Bronchus (tissue), 1 donor: ENCODE measurements around a stretch of chr15.

GRCh38 chr15:72513747-72514120 lies 39.6 kb downstream of the ARIH1 start:
- PRO-cap: no peak

DNA sequence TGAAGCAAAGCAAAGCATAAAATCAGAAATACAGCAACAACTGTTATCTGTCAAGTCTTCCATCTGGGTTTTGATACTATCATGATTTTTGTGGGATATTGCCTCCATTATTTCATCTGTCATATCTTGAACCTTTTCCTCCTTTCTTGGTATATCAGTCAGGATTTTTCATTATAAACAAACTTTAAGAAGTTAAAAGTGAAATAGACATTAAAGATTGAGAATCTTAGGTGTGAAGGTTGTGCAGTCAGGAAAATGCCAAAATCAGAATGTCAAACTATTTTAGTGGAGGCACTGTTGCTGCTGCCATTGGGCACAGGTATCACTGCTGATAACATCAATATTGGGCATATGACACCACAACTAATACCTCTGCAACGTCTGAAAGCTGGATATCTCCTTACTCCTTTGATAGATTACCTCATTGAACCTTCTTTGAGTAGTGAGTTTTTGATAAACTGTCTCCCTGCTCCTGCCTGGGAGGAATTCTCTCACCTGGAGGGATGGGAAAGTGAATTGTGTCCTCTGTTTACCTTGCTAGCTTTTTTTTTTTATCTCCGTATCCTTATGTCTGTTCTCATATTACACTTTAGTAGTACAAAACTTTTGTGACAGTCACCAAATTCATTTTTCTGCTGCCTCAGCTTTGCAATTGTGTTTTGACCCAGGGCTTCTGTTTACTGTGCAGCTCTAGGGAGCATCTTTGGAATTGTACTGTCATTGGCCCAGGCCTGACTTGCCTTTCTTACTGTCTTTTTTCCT lies 53.0 kb downstream of the ARIH1 start:
- PRO-cap: no peak

GRCh38 chr15:72529974-72530753 lies 56.0 kb downstream of the ARIH1 start:
- PRO-cap: no peak

GRCh38 chr15:72564566-72564983 lies 89.9 kb upstream of the GOLGA6B start:
- PRO-cap: no peak

GRCh38 chr15:72582648-72583850 lies 71.4 kb upstream of the GOLGA6B start:
- PRO-cap: no peak

DNA sequence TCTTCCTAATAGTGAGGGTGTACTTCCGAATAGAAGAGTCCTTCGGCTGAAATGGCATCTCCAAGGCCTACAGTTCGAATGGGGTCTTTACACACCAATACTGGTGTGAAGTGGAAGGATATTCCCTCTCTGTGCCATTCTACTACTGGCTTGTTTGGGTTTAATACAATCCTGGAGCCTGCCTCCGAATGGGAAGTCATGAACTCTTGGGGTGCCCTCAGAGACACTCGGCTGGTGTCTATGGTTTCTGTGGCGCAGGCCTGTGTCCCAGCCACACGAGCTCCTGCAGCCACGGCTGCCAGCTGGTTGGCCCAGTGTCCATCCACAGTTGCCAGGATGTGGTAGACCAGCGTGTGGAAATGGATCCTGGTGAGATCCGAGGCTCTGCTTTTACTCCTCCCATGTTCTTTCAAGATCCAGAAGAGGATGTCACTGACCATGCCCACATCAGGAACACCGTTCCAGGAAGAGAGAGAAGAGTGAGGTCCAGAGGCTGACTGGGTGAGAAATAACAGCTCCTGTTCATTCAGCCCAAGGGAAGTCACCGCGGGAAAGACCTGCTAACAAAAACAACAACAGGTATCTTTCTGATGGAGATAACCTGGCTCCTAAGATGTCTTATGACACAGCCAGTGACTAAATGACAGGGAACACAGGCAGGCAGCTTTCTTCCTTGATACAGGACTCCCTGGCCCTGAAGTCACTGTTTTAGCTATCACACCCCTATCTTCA lies 31.1 kb downstream of the ADPGK start:
- PRO-cap: no peak

DNA sequence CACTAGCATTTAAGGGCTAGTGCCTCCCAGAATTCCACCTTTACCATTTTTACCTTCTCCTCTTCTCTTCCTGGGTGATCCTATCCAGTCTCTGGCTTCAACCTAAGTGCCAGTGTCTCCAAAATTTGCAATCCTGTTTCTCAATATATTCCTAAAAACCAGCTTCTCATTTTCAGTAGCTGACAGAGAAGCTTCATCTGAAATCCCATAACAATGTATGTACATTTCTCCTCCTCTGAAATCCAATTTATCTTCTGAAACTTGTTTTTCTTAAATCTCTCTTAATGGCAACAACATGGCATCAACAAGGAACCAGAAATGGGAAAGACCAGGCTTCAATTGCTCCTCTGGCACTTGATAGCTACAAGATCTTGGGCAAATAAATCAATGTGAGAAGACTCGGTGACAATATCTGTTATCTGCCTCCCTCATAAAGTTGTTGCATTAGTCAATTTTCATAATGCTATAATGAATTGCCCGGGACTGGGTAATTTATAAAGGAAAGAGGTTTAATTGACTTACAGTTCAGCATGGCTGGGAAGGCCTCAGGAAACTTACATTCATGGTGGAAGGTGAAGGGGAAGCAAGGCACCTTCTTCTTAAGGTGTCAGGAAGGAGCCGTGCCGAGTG lies 3.8 kb downstream of the ADPGK start:
- PRO-cap: no peak

DNA sequence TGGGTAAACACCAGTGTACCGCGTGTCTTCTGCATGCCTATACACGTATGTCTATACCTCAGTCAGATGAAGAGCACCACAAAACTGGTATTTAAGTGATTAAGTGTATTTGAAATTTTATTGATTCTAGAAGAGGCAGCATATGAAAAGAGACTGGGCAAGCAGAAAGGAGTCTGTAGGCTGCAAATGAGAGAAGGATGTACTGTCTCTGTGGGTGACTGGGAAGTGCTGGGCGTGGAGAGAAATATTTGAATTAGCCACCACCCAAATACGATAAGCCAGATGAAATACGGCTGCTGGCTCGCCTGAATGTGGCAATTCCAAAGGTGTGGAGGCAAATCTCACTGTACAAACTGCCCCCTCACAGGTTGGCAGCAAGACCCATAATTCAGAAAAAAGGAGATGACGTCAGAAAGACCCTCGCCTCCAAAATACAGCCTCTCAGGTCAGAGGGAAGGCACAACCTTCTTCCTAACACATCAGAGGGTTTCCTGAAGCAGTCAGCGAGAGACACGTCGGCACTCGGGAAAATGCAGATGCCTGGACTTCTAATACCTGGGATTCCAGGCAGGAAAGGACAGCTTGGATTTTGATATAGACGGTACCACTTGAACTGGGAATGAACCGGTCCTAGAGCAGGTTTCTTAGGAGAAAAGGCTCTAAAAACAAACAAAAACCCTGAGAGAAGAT lies 53.3 kb upstream of the NEO1 start:
- PRO-cap: no peak

GRCh38 chr15:73052984-73053594 lies 826 bp downstream of the NEO1 start:
- PRO-cap: no peak

- PRO-cap: no peak
Observed at GRCh38 chr15:73264836-73265178, 104.0 kb downstream of the HCN4 start.

GRCh38 chr15:73684644-73685473 lies 676 bp downstream of the CD276 start:
- PRO-cap: unidirectional peak, minus-strand start at chr15:73685325

GRCh38 chr15:73686736-73687056 lies 2.5 kb downstream of the CD276 start:
- PRO-cap: no peak

- PRO-cap: no peak
Observed at GRCh38 chr15:73694260-73694756, 10.1 kb downstream of the CD276 start.

- PRO-cap: no peak
Observed at GRCh38 chr15:73889352-73889795, 16.0 kb downstream of the TBC1D21 start.

- PRO-cap: no peak
Observed at GRCh38 chr15:73930270-73930673, 4.0 kb downstream of the LOXL1 start.

DNA sequence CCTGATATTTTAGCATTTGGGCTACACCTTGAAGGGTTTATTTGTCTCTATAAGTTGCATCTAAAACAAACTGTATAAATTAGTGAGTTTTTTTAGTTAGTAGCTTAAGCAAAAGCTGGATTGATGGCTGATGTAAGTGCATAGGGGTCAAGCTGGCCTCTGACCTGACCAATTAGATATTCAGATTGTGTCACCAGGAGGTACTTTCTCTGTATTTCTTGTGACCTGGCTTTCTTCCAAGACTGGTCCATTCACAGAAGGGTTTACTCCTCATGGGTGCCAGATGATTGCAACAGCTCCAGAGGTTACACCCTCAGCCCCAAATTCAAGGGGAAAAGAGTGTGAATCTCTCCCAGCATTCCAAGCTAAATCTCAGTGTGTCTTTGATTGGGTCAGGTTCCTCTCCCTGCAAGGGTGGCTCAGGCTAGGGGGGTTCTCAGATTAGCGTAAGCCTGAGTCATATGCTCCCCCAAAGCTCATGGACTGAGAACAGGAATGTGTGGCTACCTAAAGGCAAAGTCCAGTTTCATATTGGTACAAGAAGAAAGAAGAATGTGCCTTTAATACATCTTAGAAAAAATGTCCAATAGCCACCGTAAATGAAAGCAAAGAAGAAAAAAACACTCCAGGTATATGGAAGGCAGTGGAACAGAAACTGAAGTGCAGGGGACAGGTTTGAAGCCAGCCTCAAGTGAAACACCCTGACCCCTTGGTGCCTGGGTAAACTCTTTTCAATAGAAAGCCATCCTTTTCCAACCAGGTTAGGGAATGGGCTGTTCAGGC lies 16.5 kb downstream of the PML start:
- PRO-cap: no peak

DNA sequence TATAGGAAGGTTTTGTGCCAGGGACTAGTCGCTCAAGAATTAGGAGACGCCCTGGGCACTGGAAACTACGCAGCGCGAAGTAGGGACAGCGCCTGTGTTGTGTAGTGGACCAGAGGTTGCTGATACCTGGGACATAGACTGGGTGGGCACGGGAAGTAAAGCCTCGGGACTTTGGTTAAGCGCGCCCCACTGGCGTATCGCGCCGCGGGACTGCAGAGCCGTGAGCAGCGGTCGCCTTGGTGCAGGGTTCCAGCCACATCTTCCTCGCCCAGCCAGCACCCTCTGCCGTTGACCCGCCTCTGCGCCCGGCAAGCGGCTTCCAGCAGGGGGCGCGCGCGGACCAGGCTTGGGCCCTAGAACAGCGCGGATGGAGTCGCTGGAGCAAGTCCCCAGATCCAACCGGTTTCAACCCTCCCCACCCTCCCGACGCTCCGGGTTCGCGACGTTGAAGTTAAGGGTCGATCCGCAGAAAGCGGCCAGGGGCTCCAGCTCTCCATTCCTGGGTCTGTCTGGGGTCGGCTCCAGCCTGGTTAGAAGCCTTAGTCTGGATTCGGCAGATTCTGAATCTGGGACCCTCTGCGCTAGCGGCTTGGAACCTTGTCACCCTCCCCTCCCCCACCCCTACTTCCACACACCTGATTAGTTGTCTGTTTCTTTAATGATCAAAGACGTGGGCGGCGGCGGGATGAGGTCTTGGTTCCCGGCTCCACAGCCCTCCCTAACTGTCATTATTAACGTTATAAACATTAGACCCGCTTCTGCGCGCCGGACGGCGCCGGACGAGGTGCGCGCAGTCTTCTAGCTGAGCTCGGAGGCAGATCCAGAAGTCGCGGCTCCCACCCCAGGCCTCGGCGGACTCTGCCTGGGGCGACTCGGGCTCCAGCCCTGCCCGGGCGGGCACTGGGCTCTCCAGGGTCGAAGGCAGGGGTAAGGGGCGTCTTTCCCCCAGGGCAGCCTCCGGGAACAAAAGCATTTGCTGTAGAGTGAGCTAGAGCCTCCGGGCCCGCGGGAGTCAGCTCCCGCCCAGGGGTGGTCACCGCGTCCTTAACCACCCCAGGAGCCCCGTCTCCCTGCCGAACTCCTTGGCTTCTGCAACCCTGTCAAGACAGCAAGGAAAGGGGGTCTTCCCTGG lies 2.6 kb upstream of the ISLR2 start:
- PRO-cap: no peak

DNA sequence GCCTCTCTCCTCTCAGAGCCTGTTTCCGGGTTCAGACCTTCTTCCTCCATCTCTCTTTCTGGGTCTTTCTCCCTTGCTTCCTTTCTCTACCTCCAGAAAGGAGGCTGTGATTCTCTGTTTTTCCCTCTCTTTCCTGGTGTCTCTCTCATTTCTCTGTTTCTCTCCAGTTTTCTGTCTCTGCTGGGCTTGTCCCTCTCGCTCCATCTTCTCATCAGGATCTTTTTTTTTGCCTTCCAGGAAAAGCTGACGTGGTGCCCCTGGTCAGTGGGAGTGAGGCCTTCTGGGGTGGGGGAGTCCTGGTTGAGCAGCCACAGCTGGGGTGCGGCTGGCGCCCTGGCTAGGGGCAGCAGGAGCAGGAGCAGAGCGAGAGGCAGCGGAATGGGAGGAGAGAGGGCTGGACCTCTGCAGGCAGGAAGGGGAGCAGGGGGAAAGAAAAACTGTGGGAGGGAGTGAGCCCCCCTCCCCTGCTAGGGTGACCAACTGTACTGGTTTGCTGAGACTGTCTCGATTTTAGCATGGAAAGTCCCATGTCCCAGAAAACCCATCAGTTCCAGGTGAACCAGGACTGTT lies 3.1 kb upstream of the ISLR start:
- PRO-cap: no peak

- PRO-cap: no peak
Observed at GRCh38 chr15:74176147-74176884, 2.8 kb downstream of the ISLR start.

- PRO-cap: no peak
Observed at GRCh38 chr15:74407106-74407754, 26.5 kb downstream of the SEMA7A start.